ENCODE data around the gene ACOT9.

- RAMPAGE, long total RNA: no peak
- RRBS, 2 experiments: under 1% methylated on average over 7 of the region's 27 CpGs; no CpG with 5 or more reads in 1 of the 2 experiments
CAGE:
- cytosol, long polyA minus RNA: start-site peak on the minus strand at chrX:20141420-20141430, 16 reads
- cytosol, long polyA plus RNA: no peak
- long polyA plus RNA: no peak
- nucleolus, long total RNA: no peak
- nucleus, long polyA plus RNA: no peak
- nucleus, long total RNA: no peak
Measured at GRCh38 chrX:20140925-20141590, 580 bp downstream of the EIF1AX start.

GRCh38 chrX:21374832-21375414 is 705 bp downstream of the CNKSR2 start:
- RAMPAGE, long total RNA: no peak
- RRBS, 2 experiments: 30% methylated on average over 8 of the region's 47 CpGs; no CpG with 5 or more reads in 1 of the 2 experiments
CAGE:
- cytosol, long polyA minus RNA: no peak
- cytosol, long polyA plus RNA: no peak
- long polyA plus RNA: no peak
- nucleolus, long total RNA: no peak
- nucleus, long polyA plus RNA: no peak
- nucleus, long total RNA: no peak

DNA sequence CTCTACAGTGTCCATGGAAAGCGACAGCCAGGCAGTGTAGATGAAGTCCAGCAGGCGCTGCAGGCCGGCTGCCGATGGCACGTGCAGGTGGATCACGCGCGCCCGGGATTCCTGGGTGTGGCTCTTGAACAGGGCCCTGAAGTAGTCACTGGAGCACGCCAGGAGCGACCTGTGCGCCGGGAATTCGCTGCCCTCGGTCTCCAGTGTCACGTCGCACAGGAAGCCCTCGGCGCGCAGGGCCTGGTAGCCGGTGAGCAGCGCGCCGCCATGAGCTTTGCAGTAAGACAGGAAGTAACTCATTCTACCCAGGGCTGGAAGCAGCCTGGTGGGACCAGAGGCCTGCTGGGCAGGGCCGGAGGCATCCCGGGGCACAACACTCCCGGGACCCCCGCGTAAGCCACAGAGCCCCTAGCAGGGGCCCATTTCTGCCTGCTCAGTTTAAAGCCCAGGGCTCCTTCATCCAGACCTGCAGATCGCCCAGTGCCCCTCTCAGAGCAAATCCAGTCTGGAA is 586 bp downstream of the KLHL34 start:
- RAMPAGE, long total RNA: no peak
- RRBS, 2 experiments: 62 to 82% methylated on average over 18 to 22 of the region's 30 CpGs
CAGE:
- cytosol, long polyA minus RNA: no peak
- cytosol, long polyA plus RNA: no peak
- long polyA plus RNA: no peak
- nucleolus, long total RNA: no peak
- nucleus, long polyA plus RNA: no peak
- nucleus, long total RNA: no peak

GRCh38 chrX:21658772-21659347 is 730 bp upstream of the KLHL34 start:
- RAMPAGE, long total RNA: no peak
- RRBS, 2 experiments: no CpG with 5 or more reads among the region's 30 CpGs
CAGE:
- cytosol, long polyA minus RNA: no peak
- cytosol, long polyA plus RNA: no peak
- long polyA plus RNA: no peak
- nucleolus, long total RNA: no peak
- nucleus, long polyA plus RNA: no peak
- nucleus, long total RNA: no peak

DNA sequence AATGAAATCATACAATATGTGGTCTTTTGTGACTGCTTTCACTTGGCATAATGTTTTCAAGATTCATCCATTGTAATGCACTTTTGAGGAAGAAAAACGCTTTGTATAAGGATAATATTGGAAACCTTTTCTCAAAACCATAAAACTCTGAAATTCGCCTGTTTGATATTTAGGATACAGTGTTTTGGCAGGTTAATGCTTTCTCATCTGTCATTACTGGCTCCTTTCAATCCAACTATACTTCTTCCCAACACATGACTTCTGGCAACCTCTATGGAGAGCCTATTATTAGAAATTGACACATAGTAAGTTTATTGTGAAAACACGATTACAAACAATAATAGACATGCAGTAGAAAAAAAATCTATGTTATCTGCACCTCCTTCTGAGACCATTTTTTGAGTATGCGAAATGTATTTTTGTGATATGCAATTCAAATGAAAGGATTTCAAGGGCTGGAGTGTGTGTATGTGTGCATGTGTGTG is 4.6 kb upstream of the KLHL34 start:
- RAMPAGE, long total RNA: no peak
- RRBS, 2 experiments: no CpG with 5 or more reads among the region's 4 CpGs
CAGE:
- cytosol, long polyA minus RNA: no peak
- cytosol, long polyA plus RNA: no peak
- long polyA plus RNA: no peak
- nucleolus, long total RNA: no peak
- nucleus, long polyA plus RNA: no peak
- nucleus, long total RNA: no peak

- RAMPAGE, long total RNA: no peak
- RRBS, 2 experiments: no CpG with 5 or more reads among the region's 4 CpGs
CAGE:
- cytosol, long polyA minus RNA: no peak
- cytosol, long polyA plus RNA: no peak
- long polyA plus RNA: no peak
- nucleolus, long total RNA: no peak
- nucleus, long polyA plus RNA: no peak
- nucleus, long total RNA: no peak
Measured at GRCh38 chrX:21949072-21949401, 8.5 kb downstream of the SMS start.

DNA sequence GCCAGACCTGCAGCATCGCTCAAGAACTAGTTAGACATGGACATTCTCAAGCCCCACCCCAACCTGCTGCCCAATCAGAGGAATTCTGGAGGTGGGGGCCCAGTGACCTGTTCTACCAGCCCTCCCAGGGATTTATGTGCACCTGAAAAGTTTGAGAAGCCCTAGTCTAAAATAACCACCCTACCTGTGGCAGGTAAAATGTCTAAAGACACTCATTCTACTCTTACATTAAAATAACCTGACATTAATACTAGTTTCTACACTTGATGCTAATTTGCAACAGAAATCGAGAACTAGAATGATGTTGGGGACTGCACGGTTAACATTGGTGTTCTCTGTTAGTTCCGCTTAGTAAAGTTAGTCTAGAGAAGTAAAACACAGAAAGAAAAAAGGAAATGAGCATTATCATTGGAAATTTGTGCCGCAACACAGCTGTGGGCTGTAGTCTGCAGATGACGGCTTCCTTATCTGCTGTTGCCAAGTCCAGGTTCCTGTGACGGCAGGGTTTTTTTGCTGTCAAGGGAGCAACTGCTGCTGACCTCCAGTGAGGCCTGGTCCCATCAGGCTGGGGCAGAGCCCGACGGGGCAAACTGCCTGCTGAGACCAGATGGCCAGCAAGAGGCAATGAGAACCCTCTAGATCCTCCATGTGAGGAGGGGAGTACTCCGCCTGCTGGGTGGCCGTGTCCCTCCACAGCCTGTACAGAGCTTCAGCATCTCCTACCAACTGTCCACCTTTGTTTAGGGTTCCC is 38.9 kb upstream of the PHEX start:
- RAMPAGE, long total RNA: no peak
- RRBS, 2 experiments: no CpG with 5 or more reads among the region's 11 CpGs
CAGE:
- cytosol, long polyA minus RNA: no peak
- cytosol, long polyA plus RNA: no peak
- long polyA plus RNA: no peak
- nucleolus, long total RNA: no peak
- nucleus, long polyA plus RNA: no peak
- nucleus, long total RNA: no peak

GRCh38 chrX:22699481-22700029 is 300.2 kb upstream of the DDX53 start:
- RAMPAGE, long total RNA: no peak
- RRBS, 2 experiments: no CpG with 5 or more reads among the region's 6 CpGs
CAGE:
- cytosol, long polyA minus RNA: no peak
- cytosol, long polyA plus RNA: no peak
- long polyA plus RNA: no peak
- nucleolus, long total RNA: no peak
- nucleus, long polyA plus RNA: no peak
- nucleus, long total RNA: no peak

DNA sequence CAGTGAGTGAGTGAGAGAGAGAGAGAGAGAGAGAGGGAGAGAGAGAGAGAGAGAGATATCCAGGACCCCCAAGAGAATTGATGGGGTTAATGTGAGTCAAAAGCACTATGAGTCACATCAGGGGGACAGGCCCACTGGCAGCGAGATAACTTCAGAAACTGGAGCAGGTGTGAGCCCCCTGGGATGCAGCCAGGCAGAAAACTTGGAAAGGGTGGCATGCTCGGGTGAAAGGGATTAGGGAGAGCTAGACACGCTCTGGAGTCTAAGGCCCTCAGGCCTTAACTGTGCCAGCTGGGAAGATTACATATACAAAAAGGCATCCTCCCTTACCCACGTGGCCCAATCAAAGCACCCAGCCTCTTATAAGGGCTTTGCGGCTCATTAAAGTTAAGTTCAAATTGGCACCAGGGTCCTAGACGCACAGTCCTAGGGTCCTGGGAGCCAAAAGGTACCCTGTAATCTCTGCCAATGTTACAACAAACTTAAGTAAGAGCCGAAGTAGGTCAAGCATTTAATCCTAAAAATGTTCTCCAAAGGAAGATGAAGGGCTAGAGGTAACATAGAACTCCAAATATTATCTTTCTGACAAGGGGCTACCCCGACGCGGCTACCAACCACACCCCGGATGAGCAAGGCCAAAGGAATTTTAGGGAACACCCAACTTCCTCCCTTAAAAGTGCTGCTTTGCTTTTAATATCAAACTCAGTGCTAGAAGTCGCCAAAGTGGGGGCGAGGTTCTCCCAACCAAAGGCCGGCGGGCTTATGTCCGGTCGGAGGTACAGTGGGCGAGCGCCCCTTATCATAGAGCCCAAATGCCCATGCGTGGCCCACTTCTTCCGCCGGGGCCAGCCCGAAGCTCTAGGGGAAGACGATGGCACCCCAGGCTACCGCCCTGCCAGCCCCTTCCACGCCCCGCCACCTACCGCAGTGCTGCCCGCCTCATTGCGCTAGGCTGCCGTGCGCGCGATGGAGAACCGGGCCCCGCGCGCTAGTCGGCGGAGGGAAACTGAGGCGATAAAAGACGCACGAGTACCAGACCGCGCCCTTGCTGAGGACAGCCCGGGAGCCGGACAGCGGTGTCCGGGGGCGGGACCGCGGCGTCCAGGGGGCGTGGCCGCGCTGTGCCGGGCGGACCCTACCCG is at the start of gene ACOT9:
Gene ACOT9 (minus strand): TSS at position 1,075 of the 1,142 bp plus-strand sequence.
- RAMPAGE, long total RNA: start-site peak on the minus strand centred at position 1,070 of the sequence, 37 bp wide, 652 and 777 reads in 2 replicates
- RRBS, 2 experiments: 30 to 38% methylated on average over 26 to 28 of the region's 59 CpGs
CAGE:
- cytosol, long polyA minus RNA: no peak
- cytosol, long polyA plus RNA: no peak
- long polyA plus RNA: start-site peak on the minus strand centred at position 1,068 of the sequence, 41 bp wide, 59 and 88 reads in 2 replicates
- nucleolus, long total RNA: no peak
- nucleus, long polyA plus RNA: no peak
- nucleus, long total RNA: no peak

GRCh38 chrX:23743344-23743730 is 261 bp upstream of the ACOT9 start:
- RAMPAGE, long total RNA: no peak
- RRBS, 2 experiments: 20 to 28% methylated on average over 9 to 13 of the region's 24 CpGs
CAGE:
- cytosol, long polyA minus RNA: no peak
- cytosol, long polyA plus RNA: no peak
- long polyA plus RNA: no peak
- nucleolus, long total RNA: no peak
- nucleus, long polyA plus RNA: no peak
- nucleus, long total RNA: no peak

DNA sequence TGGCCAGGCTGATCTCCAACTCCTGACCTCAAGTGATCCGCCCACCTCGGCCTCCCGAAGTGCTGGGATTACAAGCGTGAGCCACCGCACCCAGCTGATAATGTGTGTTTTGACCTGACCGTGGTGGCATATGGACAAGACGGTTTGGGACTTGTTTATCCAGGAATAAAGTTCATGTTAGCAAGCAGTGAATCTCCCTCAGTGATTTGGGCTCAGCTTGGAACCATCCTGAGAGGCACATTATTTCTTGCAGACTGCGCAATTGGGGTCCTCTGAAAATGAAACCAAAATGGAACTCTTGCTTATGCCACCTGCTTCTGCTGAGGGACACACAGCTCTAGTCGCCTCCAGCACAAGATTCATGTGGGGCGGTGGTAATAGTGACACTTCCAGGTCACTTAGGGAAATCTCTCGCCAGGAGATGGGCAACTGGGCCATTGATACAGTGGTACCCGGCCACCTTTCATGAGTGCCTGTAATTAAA is 9.9 kb upstream of the SAT1 start:
- RAMPAGE, long total RNA: no peak
- RRBS, 2 experiments: no CpG with 5 or more reads among the region's 12 CpGs
CAGE:
- cytosol, long polyA minus RNA: no peak
- cytosol, long polyA plus RNA: no peak
- long polyA plus RNA: no peak
- nucleolus, long total RNA: no peak
- nucleus, long polyA plus RNA: no peak
- nucleus, long total RNA: no peak

- RAMPAGE, long total RNA: no peak
- RRBS, 2 experiments: no CpG with 5 or more reads among the region's 9 CpGs
CAGE:
- cytosol, long polyA minus RNA: no peak
- cytosol, long polyA plus RNA: no peak
- long polyA plus RNA: no peak
- nucleolus, long total RNA: no peak
- nucleus, long polyA plus RNA: start-site peak on the plus strand at chrX:23785764-23785804, 427 and 292 reads in 2 replicates
- nucleus, long total RNA: no peak
Measured at GRCh38 chrX:23785300-23786170, 2.6 kb downstream of the SAT1 start.

GRCh38 chrX:23844273-23844700 is 61.3 kb downstream of the SAT1 start:
- RAMPAGE, long total RNA: no peak
- RRBS, 2 experiments: no CpG with 5 or more reads among the region's 4 CpGs
CAGE:
- cytosol, long polyA minus RNA: no peak
- cytosol, long polyA plus RNA: no peak
- long polyA plus RNA: no peak
- nucleolus, long total RNA: no peak
- nucleus, long polyA plus RNA: no peak
- nucleus, long total RNA: no peak

GRCh38 chrX:23959582-23960262 is 51.9 kb downstream of the CXorf58 start:
- RAMPAGE, long total RNA: no peak
- RRBS, 2 experiments: no CpG with 5 or more reads among the region's 5 CpGs
CAGE:
- cytosol, long polyA minus RNA: no peak
- cytosol, long polyA plus RNA: no peak
- long polyA plus RNA: no peak
- nucleolus, long total RNA: no peak
- nucleus, long polyA plus RNA: no peak
- nucleus, long total RNA: no peak

DNA sequence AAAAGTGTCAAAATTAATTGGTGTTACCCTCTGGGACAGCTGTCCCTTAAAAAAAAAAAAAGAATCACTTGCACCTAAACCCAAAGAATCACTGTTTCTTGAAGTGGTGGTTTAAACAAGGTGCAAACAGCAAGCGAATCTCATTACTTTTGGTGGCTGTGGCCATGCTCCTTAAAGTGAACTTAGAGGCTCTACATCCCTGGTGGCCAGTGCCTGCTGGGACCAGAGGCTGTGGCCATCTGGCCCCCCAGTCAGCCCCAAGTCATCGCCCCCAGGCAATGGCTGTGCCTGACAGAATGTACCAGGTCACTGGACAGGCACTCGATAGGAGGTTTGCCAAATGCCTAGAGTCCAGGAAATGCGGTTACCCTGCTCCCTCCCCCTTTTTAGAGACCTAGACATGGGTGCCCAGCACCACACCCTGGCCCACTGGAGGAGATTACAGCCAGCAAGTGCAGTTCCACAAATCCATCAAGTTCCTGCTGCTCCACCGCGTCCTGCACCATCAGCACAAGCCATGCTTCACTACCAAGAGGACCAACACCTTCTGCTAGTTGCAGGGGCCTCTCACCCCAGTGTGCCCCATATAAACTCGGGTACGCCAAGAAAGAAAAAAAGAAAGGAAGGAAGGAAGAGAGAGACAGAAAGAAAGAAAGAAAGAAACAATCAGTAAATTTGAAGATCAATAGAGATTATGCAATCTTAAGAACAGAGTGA is 16.3 kb upstream of the ZFX start:
- RAMPAGE, long total RNA: no peak
- RRBS, 2 experiments: no CpG with 5 or more reads among the region's 8 CpGs
CAGE:
- cytosol, long polyA minus RNA: no peak
- cytosol, long polyA plus RNA: no peak
- long polyA plus RNA: no peak
- nucleolus, long total RNA: no peak
- nucleus, long polyA plus RNA: no peak
- nucleus, long total RNA: no peak

DNA sequence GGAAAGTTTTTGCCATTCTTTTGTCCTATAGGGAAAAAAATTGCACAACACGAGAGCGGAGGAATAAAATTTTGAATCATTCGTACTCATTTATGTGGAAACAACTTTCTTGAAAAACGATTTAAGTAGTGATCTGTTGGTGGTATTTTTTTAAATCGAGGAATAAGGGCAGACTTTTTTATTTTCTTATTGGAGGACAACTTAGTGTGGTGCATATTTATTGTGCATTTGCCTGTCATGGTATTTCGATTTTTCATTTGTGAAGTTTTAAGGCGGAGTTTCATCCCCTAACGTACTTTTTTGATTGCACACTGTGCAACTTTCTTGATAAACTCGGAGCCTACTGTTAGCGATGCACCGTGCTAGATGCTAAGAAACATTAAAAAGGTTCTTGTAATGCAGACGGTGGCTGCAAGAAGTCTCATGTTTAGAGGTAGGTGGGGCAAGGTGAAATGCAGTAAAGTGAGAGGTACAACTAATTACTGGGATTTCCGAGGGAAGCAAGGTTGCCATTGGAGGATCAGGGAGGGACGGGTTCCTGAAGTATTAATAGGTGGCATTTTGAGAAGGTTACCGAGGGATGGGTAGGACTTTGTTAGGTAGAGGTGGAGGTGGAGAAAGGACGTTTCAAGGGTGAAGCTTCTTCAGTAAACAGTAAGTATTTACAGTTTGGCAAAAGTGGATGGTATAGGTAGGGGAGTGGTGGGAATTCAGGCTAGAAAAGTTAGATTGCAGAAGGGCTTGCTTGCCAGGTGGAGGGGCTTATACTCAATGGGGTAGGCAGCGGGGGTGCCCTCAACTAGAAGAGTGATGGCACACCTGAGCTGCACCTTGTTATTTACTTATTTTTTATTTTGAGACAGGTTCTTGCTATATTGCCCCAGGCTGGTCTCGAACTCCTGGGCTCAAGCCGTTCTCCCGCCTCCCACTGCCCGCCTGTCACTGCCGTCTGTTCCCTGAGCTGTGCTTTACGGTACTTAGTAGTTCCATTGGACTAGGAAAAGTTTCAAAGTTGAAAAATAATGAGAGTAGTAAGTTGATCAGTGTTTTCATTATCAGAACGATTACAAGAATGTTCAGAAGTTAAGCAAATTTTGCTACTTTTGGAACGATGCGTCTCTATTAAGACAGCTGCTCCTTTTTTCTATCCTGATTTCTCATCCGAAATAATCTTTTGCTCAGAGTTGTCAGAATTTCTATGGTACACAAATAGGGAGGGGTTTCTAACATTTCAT is 1.7 kb downstream of the ZFX start:
- RAMPAGE, long total RNA: no peak
- RRBS, 2 experiments: no CpG with 5 or more reads among the region's 27 CpGs
CAGE:
- cytosol, long polyA minus RNA: start-site peak on the plus strand centred at position 646 of the sequence, 140 bp wide, 43 reads
- cytosol, long polyA plus RNA: no peak
- long polyA plus RNA: no peak
- nucleolus, long total RNA: no peak
- nucleus, long polyA plus RNA: no peak
- nucleus, long total RNA: no peak

- RAMPAGE, long total RNA: no peak
- RRBS, 2 experiments: no CpG with 5 or more reads among the region's 12 CpGs
CAGE:
- cytosol, long polyA minus RNA: no peak
- cytosol, long polyA plus RNA: no peak
- long polyA plus RNA: no peak
- nucleolus, long total RNA: no peak
- nucleus, long polyA plus RNA: no peak
- nucleus, long total RNA: no peak
Measured at GRCh38 chrX:24242591-24243346, 71.1 kb downstream of the SUPT20HL2 start.

DNA sequence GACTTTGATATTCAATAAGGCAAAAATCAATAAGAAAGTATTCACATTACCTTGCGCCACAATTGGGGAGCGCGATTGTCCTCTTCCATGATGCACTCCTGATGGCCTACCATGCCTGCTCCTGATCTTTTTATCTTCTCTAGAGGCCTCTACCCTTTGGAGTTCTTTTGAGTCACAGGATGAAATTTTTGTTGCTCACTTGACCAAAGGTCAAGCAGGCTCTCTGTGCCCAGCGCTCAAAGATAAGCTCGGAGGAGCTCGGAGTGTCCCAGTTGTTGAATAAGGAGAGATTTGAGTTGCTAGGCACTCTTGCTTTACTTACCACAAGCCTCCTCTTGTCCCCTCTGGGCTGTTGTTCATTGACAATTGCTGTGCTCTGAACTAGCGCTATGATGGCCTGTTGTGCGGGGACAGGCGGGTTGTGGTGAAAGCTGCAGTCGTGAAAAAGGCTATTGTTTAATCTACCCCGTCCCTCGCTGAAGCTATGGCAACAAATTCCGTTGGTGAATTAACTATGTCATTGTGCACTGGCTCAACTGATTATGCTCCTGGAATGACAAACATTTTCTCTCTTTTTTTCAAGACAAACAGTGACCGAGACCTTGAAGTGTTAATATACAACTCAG is 21.1 kb upstream of the POLA1 start:
- RAMPAGE, long total RNA: no peak
- RRBS, 2 experiments: no CpG with 5 or more reads among the region's 14 CpGs
CAGE:
- cytosol, long polyA minus RNA: no peak
- cytosol, long polyA plus RNA: no peak
- long polyA plus RNA: no peak
- nucleolus, long total RNA: no peak
- nucleus, long polyA plus RNA: no peak
- nucleus, long total RNA: no peak

- RAMPAGE, long total RNA: no peak
- RRBS, 2 experiments: 22% methylated on average over 3 of the region's 36 CpGs; no CpG with 5 or more reads in 1 of the 2 experiments
CAGE:
- cytosol, long polyA minus RNA: no peak
- cytosol, long polyA plus RNA: no peak
- long polyA plus RNA: no peak
- nucleolus, long total RNA: no peak
- nucleus, long polyA plus RNA: no peak
- nucleus, long total RNA: no peak
Measured at GRCh38 chrX:25017565-25018144, 1.9 kb upstream of the ARX start.

DNA sequence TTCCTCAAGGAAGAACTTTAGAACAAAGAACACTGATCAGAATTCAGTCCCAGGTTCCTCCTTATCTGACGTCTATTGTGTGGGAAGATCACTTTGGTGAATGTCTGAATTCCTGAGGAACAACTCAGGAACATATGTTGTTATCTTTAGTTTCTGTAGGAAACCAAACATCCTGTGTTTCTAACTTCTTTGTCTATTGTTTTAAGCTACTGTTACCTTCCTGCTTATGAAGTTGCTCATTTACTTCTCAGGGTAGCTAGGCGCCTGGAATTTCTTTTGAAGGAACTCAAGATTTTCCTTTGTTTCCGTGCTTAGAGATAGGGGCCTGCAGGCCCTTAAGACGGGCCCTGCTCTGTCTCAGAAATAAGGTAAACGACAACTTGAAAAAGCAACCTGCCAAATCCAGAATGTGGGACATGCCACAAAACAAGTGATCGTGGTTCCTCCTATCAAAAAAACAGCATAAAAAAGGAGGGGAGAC is 46.2 kb downstream of the MAGEB5 start:
- RAMPAGE, long total RNA: no peak
- RRBS, 2 experiments: no CpG with 5 or more reads among the region's 6 CpGs
CAGE:
- cytosol, long polyA minus RNA: no peak
- cytosol, long polyA plus RNA: no peak
- long polyA plus RNA: no peak
- nucleolus, long total RNA: no peak
- nucleus, long polyA plus RNA: no peak
- nucleus, long total RNA: no peak

All from GM12878 (cell line).